Monocyte (primary cell): ENCODE results near the gene HTR3A.

DNA sequence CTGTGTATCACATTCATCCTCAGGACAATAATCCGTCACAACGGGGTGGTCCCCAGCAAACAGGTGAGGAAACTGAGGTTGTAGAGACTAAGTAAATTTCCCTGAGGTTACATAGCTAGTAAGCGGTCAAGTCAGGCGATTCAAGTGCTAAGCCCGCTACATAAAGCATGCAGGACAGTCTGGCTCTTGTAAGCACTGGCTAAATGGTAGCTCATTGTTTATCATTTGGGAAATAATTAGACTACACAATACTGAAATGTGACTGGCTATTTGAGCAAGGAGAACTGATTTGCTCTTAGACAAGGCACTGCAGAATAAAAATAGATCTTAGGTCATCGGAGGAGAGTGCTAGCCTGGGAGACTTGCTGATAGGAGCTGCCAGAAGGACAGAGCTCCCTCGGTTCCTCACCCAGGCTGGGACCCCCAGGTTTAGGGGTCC, 184.5 kb upstream of the NCAM1 start:
- PRO-cap, 2 experiments, result no peak in any of the 2 experiments

DNA sequence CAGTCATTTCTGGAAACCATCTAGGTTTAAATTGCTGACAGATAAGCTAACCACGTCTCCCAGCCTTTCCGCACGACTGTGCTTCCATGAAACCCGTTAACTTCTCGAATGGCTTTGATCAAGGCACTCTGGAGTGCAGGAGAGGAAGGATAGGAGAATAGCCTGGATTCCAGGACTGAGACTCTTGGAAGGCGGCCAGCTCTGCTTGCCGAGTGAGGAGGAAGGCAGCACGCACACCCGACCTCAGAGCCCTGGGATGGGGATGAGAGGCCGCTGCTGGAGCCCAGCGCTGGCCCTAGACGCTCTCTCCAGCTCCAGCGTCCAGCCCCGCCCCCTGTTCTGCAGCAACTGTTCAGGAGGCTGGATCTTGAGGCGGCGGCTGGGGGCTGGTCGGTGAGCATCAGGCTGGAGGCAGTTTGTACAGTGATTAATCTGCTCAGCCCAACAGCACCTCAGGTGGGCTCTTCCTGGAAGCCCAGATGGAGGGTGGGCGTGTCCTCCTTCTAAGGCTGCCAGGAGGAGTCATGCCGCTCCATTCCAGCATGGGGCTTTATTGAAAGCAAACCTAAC, 176.6 kb upstream of the NCAM1 start:
- PRO-cap, 2 experiments, result no peak in any of the 2 experiments

DNA sequence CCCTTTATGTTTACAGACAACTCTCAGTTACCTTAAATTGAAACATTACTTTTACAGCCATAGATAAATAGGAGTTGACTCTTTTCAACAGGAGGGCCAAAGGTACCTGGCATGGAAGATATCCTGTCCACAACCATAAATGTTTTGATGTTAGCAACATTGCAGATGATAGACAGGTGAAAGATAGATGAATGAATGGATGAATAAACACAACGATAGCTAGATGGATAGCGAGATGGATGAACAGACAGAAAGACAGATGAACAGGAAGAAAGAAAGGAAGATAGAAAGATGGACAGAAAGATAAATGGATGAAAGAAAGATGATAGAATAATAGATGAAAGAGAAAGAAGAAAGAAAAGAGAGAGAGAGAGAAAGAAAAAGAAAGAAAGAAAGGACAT, 85.2 kb downstream of the NCAM1 start:
- PRO-cap, 2 experiments, result no peak in any of the 2 experiments

DNA sequence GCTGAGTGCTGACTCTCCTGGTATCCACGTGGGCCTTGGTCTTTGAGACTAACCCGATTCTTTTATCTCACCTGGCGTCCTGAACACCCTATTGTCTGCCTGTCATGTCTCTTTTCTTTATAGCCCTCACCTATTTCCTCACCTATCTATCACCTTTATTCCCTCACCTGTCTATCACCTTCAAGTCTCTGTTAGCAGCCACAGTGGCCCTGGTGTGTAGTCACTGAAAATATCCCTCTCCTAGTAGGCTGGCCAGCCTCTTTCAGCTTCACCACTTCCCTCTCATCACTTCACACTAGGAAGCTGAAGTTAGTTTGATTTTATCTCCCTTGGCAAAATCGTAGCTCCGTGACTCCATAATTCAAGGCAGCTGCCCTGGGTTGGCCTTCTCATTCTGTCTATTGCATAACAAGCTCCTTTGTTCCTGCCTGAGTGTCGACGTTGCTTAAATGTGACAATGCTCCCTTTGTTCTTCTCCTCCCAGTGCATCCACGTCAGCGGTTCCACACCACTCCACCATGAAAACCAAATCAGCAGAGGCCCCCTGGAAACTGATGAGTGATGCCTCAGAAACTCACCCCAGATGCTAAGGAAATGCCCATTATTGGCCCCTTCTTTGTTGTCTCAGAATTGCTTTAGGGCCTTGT, 30.7 kb upstream of the DRD2 start:
- PRO-cap, 2 experiments, result no peak in any of the 2 experiments

DNA sequence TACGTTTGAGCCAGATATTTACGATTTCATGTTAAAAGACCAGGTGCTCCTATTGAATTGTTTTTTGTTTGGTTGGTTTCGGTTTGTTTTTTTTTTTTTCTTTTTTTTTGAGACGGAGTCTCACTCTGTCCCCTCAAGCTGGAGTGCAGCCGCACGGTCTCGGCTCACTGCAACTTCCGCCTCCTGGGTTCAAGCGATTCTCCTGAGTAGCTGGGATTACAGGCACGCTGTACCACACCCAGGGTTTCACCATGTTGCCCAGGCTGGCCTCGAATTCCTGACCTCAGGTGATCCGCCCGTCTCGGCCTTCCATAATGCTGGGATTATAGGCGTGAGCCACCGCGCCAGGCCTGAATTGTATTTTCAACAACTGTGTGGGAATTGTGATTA, 857 bp upstream of the USP28 start:
- PRO-cap, 2 experiments, result no peak in any of the 2 experiments

DNA sequence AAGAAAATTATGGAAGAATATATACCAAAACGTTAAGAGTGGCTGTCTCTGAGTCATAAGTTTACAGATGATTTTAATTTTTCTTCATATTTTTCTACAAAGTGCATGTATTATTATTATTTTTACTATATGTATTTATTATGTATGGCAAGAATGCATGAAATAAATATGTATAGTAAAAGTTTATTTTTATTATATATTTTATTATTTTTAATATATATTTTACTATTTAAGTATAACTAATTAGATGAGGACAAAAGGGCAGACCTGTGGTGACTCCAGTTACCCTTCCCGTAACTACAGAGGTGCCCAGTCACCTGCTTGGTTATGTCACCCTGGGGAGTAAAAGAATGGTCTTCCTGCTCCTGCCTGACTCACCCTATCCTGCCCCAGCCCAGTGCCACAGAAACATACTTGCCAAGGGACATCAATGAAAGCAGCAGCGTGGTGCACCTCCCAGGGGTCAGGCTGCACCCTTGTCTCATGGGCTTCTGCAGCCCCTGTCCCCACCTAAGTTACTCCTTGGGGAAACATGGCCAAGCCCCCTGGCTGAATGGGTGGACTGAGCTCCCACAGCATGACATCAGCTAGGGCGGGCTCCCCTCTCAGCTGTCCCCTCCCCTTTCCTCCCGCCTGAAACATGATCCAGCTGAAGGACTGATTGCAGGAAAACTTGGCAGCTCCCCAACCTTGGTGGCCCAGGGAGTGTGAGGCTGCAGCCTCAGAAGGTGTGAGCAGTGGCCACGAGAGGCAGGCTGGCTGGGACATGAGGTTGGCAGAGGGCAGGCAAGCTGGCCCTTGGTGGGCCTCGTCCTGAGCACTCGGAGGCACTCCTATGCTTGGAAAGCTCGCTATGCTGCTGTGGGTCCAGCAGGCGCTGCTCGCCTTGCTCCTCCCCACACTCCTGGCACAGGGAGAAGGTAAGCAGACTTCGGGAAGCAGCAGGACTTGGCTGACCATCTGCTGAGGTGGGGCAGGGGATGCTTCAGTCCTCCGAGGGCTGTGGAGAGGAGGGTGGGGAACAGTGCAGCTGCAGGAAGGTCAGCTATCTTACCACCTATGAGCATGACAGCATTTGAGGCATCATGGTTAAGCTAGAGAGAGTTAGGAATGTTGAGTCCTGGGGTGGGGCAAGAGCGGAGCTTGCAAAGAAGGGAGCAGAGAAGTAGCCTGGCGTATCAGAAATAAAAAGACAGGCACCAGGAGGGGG, at the start of gene HTR3A:
TSS of gene HTR3A (plus strand) at position 636 of the 1,210 bp plus-strand sequence.
- PRO-cap, 2 experiments, result no peak in any of the 2 experiments

GRCh38 chr11:114052137-114052604, 7.3 kb upstream of the ZBTB16 start:
- PRO-cap, 2 experiments, result no peak in any of the 2 experiments

DNA sequence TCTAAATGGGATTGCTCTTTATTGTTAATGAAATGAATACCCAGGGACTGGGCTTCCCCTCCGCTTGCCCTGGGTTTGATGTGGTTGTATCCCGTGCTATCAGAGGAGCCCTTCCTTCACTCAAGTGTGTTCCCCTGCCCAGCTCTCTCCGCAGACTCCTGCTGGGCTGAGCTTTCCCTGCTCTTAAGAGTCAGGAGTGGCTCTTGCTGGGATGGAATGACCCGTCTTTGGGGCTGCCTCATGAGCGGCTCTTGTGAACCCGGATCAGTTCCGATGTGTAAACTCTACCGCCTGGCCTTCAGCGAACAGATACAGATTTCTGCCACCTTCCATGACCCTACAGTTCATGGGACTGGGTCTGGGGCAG, 1.6 kb upstream of the ZBTB16 start:
- PRO-cap, 2 experiments, result no peak in any of the 2 experiments

- PRO-cap, 2 experiments, result no peak in any of the 2 experiments
These were observed 17.4 kb downstream of the ZBTB16 start for GRCh38 chr11:114076798-114077338.

GRCh38 chr11:114077452-114077821, 17.9 kb downstream of the ZBTB16 start:
- PRO-cap, 2 experiments, result no peak in any of the 2 experiments

- PRO-cap, 2 experiments, result no peak in any of the 2 experiments
These were observed 22.8 kb downstream of the ZBTB16 start for GRCh38 chr11:114082266-114082703.

DNA sequence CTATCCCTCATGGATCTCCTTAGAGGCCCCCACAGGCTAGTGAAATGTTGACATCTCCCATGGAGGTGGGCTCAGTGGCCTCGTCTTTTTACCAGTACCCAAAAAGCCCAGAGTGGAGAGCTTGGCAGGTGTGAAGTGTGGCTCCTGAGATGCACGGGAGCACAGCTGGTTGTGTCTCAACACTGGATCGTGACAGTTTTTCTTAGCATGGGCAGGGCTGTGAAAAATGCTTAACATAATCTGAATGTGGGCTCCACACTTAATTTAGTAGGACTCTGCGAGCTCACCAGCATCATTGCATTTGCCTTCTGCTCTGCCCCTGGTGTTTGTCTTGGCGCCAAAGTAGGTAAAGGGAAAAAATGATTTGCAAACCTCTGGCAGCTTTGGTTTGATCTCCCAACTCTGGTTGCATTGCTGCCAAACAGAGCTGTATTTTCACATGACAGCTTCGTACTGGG, 74.4 kb downstream of the ZBTB16 start:
- PRO-cap, 2 experiments, result no peak in any of the 2 experiments

- PRO-cap, 2 experiments, result no peak in any of the 2 experiments
These were observed 98.2 kb downstream of the ZBTB16 start for GRCh38 chr11:114157539-114158195.

DNA sequence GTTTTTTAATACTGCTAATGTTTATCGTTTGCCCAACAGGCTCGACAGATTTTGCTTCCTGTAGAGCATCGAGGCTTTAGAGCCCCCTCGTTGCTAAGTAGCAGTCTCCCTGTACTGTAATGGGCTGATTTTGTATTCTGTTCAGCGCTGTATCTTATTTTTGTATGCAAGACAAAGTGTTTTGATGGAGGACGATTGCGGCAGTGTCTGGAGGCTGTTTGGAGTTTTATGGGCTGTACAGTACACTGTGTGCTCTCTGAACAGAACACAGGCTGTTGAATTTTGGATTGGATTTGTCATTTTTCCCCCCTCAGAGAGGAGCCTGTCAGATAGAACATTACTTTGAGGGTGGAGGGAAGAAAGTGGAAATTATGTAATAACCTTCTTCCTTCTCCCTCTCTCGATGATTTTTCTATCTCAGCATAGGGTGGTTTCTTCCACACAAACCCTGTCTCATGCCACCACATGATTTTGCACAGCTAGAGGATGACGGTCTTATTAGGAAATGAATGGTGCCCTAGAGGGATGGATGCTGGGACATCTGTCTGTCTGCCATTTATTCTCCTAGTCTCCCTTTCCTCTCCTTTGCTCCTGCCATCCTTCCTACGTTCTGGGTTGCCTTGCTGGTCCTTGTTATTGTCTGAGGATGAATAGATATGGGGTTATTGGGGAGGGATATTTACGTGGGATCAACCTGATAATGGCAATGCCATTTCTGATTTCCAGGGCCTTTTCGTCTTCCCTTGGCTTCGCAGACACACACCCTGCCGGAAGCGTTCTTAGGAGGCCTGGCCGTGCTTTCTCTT, 104.6 kb downstream of the ZBTB16 start:
- PRO-cap, 2 experiments, result no peak in any of the 2 experiments

DNA sequence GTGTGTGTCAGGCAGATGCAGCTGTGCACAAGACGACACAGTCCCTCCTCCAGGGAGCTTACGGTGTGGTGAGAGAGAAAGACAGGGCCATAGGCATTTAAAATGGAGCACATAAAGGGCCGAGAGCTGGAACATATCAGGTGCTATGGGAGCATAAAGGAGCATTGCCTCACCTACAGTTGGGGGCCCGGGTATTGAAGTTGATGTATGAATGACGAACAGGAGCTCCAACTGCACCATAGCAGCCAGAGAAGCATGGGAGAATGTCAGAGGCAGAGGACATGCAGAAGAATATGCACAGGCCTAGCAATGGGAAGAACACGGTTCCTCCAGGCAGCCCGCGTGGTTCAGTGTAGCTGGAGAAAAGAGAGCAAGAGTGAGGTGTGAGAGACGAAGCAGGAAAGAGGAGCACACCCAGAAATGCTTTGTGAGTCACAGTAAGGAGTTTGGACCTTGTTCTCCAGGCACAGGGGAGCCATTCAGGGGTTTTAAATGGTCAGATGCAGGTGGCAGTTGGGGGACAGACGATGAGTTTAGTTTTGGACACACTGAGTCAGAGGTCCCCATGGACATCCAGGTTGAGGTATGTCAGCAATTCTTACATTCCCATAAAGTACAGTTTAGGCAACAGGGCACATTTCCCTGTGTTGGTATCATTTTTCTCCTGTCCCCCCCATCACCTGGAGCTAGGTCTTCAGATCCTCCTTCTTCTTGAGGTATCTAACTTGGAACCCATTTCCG, 110.1 kb upstream of the NNMT start:
- PRO-cap, 2 experiments, result no peak in any of the 2 experiments

DNA sequence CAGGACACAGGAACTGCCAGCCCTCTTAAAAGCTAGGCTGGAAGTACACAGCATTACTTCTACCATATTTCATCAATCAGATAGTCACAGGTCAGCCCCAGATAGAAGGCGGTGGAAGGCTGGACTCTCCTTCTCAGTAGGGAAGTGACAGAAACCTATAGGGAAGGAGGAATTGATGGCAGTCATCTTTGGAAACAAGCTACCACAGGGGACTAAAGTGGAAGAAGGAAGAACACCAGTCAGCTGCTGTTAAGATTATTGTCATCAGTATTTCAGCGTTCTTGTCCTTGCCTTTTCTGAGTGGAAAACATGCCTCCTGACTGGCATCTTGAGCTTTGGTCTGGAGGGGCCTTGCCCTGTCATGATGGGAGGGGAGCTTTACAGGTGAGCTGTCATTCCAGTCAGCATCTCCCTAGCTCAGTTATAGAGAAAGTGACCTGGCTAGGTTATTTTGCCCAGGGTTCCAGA, 103.9 kb upstream of the NNMT start:
- PRO-cap, 2 experiments, result no peak in any of the 2 experiments

GRCh38 chr11:114216618-114217346, 79.4 kb upstream of the NNMT start:
- PRO-cap, 2 experiments, result no peak in any of the 2 experiments

DNA sequence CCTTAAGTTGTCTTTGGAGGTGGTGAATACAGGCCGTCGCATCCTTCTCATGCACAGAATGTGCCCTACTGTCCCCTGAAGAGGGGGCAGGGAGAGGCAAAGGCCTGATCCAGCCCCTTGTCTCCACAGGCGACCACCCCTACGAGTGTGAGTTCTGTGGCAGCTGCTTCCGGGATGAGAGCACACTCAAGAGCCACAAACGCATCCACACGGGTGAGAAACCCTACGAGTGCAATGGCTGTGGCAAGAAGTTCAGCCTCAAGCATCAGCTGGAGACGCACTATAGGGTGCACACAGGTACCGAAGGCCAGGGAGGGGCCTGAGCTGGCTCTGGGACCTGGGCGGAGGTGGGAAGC, 49.2 kb upstream of the NNMT start:
- PRO-cap, 2 experiments, result no peak in any of the 2 experiments

DNA sequence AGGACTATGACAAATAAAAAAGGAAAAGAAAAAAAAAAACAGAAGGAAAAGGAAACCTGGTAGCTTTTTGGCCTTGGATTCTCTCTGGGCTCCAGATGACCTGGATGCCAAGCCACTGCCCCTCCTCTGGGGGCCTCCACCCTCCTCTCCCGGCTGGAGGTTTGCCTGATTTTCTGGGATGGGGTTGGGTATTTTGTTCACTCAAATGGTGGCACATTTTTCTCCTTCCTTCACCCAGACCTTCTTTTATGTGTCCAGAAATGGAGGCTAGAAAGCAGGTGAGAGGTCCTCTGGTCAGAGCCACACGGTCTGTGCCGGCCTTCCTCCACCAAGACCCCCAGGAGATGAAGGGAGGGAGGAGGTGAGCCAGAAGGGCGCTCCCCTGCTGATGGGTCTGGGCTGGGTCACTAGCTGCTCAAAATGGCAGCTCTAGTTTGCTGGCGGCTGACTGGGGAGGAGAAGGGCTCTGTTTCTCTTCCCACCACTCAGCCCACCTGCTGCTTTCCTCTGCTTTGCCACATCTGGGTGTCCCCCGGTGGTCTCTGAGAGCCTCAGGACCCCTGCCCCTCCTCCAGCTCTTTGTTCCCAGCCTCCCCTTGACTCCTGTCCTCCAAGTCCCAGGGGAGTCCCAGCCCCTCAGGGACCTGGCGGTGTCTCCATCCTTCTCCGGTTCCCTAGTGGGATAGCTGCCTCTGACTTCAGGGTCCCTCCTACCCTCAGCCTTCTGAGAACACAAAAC, 45.4 kb upstream of the NNMT start:
- PRO-cap, 2 experiments, result no peak in any of the 2 experiments

- PRO-cap, 2 experiments, result no peak in any of the 2 experiments
These were observed 25.3 kb upstream of the NNMT start for GRCh38 chr11:114270853-114271328.